Metanephros (tissue), 2 donors: ENCODE measurements around a stretch of chr2.

- RAMPAGE, long total RNA: no peak
Measured at GRCh38 chr2:133579200-133579681, 11.0 kb upstream of the NCKAP5 start.

DNA sequence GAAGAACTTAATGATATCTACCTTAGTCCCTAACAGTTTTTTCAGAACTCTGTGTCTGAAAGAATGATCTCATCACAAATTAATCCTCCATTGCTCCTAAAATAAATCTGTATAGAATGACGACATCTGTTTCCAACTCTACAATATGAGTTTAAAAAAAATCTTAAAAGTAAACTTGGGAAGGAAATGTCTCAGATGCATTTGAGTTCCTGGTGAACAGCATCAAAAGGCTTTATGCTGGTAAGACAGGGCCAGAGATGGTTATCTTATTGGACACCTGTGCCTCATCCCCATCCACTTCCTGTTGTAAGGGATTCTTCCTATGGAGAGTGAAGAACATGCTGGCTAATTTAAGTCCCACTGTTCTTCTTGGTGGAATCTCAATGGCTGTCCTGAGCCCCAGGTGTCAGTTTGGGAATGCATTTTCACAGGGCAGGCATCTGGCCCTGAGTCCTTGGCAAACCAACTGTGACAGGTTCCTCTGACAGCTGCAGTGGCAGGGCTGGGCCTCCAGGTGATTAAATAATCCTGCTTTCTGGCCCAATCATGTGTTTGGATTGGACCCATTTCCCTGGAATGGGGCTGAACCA lies 12.9 kb upstream of the NCKAP5 start:
- RAMPAGE, long total RNA: no peak

DNA sequence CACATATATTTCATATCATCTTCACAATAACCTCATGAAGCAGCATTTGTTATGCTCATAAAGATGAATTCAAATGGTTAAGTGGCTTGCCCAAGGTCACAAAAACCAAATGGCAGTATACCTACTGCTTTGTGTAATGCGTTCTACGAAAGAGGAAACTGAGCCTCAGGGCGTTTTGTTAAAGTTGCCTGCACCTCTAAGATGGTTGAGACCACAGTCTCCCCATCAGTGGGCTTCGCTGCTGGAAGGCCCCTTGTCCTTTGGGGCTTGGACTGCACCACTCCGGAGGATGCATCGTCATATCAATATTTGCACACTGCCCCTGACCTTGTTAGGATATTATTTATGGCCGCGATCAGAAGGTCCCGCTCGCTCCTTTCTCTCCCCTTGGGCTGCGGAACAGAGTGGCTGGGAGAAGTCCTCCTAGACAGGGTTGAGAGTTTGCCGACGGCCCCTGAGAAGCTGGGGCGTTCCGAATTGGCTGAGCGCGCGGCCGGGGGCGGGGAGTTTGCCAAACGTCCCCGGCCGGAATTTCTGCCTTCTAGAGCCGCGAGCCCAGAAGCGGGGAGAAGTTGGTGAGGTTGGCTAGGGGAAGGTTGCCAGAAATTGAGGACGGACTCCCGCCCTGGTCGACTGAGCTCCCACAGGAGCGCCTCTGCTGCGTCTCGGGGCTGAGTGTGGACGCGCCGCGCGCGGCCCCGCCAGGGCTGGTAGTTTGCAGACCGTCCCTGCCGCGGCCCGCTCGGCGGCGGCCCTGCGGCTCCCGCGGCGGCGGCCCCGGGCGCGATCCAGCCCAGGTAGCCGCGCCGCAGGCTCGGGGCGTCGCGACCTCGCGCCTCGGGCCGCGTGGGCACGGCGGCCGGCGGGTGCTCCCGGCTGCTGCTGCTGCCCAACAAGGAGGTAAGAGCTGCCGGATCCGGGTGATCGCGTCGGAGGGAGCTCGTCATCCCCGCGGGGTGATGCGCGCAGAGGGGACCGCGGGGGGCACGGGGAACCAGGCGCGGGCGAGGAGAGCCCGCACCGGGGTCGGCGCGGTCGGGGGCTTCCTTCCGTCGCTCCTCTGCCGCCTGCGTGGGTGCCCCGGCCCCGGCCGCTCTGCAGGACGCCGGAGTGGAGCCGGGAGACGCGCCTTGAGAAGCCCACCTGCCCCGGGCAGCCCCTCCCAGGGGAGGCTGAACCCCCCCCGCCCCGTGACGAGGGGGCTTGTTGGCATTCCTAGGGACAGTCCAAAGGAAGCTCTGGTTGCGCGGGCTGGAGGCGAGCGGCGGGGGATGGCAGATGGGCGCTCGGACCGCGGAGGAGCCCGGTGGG lies 134.0 kb upstream of the MGAT5 start:
- RAMPAGE, long total RNA: no peak

GRCh38 chr2:134181134-134181621 lies 72.7 kb upstream of the MGAT5 start:
- RAMPAGE, long total RNA: no peak

DNA sequence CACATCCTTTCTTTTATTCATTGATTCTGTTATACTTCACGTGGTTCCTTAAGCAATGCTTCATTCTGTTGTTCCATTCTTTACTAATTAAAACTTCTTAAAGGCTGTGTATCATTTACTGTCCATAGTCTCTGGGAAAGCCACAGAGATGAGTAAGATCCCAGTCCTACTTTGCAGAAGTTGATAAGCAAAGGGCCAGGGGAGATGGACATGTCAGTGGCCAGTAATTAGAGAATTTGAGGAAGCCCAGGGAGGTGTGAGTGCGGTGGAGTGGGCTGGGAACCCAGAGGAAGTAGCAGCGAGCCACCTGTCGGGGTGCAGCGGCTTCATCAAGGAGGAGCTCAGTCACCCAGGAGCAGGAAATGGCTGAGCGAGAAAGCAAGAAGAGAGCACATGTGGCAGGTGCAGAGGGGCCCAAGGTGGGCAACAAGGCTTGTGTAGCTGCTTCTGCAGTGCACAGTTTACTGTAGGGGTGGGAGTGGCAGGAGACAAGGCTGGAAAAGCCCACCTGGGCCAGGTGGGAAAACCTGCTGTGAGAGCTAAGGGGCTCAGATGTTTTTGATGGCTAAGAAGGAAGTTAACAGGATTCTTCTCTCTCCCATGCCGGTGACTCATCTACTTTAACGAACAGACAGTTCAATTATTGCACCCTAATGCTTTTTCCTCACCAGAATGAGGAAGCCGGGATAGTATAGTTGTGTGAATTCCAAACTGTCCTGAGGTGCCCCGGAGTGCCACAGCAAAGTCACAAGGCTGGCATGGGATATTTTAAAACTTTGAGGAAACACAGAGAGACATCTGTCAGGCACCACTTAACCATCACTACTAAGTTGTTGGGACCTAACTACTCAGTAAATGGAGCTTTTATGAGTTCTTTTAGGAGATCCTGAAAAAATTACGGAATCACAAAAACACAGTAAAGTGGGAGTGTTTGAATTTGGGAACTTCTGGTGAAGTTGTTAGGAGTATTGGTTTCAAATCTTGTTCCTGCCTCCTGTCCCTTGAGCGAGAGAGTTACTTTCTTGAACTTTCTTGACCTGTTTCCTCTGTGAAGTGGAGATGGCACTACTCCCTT lies 34.7 kb upstream of the MGAT5 start:
- RAMPAGE, long total RNA: no peak

GRCh38 chr2:134262432-134263332 lies 8.8 kb downstream of the MGAT5 start:
- RAMPAGE, long total RNA: no peak

DNA sequence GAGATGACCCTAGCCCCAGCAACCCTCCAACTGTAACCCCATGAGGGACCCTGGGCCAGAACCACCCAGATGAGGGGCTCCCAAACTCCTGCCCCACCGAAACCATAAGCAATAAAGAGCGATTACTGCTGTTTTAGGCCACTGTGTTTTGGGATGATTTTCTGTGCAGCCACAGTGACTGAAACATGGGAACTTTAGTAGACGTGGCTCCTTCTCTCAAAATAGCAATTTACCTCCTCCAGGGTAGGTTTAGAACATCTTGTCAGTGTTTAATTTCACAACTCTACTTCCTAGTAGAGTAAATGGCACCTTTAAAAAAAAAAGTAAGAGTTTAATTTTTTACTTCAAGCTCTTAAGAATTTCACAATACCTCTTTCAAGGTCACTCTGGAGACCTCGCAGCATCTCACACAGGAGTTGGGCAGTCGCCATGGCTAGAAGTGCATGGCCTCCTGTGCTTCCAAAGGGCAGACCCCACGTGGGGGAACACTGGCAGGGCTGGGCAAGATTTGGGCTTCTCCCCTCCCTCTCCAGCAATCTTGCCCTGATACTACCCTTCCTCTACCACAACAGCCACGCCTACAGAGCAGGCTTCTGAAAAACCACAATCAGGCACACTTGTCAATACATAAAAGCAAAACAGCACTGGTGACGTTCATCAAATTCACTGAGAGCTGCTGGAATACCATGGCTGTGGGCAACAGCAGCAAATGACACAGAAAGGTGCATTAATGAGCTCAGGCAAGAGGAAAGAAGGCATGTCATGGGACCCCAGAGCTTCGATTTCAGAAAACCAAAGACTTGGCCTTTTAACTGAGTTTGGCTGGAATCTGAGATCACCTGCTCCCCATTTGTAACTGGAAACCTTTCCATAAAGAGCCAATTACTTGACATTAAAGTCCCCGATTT lies 48.6 kb downstream of the TMEM163 start:
- RAMPAGE, long total RNA: no peak

DNA sequence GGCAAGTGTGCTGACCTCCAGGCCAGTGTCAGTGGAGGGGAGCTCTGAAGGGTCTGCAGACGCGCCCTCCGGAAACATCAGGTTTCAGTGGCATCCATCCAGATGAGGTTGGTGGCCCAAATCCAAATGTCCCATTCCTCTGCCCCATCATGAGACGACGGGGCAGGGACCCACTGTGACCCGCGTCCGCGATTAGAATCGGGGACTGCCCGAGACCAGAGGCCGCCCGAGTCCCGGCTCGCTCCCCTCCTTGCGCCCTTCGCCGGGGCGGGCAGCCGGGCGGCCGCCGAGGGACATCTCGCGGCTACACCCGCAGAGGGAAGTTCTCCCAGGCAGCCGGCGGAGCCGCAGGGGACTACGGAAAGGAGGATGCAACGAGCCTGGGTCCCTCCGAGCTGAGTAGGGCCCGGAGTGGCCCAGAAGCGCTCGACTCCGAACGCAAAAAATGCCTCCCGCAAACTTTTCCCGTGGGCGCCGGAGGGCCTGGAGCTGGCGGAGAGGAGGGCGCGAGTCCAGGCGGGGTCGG lies 763 bp downstream of the TMEM163 start:
- RAMPAGE, long total RNA: no peak

DNA sequence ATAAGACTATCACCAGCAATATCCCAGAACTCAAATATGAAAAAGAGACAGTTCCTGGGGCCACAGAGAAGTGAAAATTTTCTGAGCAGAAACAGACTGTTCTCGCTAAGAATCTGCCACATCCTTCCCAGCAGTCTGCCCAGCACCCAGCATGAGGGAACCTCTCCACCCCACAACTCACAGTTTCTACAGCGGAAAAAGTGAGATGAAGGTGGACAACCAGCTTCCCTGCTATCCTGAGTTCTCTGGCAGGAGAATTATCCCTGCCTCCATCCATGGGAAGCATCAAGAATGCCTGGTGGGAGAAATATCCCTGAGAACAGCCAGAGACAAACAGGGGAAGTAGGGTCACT lies 26.8 kb upstream of the TMEM163 start:
- RAMPAGE, long total RNA: no peak

GRCh38 chr2:134956176-134956637 lies 37.6 kb downstream of the CCNT2 start:
- RAMPAGE, long total RNA: no peak

DNA sequence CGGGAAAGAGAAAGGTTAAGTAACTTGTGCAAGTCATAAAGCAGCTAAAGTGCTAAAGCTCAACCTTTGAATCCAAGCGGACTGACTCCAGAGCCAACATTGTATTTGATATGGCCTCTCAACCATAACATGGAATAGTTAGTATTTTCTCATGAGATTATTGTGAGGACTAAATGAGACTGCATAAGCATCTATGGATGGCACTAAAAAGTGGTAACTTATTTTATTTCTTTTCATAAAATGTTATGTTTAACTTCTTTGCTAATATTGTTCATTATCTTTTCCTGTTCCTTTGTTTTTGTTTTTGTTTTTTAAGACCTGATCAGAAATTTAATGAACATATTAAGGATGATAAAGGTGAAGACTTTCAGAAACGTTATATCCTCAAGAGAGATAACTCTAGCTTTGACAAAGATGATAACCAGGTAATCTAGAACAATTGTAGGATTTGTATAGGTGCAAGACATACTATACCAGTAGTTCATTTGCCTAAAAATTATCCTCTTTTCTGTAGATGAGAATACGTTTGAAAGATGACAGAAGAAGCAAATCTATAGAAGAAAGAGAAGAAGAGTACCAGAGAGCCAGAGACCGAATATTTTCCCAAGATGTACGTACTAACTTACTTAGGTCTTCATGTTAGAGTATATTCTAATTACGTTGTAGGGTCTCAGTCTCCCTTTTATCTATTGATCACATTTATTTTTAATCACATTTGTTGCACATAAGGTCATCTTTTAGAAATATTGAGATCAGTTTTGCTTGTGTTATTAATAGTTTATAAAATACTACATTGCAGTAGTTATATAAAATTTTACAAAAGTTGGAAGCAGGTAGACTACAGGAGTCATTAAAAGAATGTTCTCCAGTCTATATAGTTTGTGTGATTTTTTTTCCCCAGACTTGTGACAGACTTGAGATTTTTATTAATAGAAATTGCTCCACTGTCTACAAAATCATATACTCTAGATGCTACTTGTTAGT lies 104.6 kb downstream of the R3HDM1 start:
- RAMPAGE, long total RNA: no peak

- RAMPAGE, long total RNA: no peak
Measured at GRCh38 chr2:135724216-135724840, 17.3 kb upstream of the UBXN4 start.

DNA sequence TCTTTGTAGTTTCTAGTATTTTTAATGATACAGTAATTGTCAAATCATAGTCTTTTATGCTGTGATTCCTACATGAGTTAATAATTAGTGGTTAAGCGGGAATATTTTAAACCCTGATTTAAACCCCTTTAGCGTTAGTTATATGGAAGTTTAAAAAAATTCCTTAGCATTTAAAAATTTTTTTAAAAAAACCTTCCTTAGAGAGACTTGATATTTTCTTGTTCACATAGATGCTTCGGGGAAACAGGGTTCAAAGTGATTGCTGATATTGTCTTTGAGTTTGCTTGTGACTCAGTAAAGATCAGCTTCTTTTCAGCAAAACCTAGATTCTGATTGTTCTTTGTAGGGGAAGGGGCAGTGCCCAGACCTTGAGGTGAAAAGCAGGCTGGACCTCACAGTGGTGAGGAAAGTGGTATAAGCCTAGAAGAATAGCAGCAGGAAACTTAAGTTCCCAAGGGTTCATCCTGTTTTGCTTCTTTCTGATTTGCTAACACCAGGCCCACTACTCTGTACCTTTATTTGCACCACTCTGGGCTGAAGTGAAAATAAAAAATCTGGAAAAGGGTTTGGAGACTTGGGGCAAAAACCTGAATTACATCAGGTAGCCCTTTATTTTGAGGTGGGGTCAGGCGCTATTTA lies 20.8 kb downstream of the UBXN4 start:
- RAMPAGE, long total RNA: no peak

GRCh38 chr2:136113088-136113999 lies 4.6 kb downstream of the CXCR4 start:
- RAMPAGE, long total RNA: no peak

GRCh38 chr2:136114249-136114898 lies 3.6 kb downstream of the CXCR4 start:
- RAMPAGE, long total RNA: no peak

- RAMPAGE, long total RNA: no peak
Measured at GRCh38 chr2:136128103-136128979, 10.4 kb upstream of the CXCR4 start.

DNA sequence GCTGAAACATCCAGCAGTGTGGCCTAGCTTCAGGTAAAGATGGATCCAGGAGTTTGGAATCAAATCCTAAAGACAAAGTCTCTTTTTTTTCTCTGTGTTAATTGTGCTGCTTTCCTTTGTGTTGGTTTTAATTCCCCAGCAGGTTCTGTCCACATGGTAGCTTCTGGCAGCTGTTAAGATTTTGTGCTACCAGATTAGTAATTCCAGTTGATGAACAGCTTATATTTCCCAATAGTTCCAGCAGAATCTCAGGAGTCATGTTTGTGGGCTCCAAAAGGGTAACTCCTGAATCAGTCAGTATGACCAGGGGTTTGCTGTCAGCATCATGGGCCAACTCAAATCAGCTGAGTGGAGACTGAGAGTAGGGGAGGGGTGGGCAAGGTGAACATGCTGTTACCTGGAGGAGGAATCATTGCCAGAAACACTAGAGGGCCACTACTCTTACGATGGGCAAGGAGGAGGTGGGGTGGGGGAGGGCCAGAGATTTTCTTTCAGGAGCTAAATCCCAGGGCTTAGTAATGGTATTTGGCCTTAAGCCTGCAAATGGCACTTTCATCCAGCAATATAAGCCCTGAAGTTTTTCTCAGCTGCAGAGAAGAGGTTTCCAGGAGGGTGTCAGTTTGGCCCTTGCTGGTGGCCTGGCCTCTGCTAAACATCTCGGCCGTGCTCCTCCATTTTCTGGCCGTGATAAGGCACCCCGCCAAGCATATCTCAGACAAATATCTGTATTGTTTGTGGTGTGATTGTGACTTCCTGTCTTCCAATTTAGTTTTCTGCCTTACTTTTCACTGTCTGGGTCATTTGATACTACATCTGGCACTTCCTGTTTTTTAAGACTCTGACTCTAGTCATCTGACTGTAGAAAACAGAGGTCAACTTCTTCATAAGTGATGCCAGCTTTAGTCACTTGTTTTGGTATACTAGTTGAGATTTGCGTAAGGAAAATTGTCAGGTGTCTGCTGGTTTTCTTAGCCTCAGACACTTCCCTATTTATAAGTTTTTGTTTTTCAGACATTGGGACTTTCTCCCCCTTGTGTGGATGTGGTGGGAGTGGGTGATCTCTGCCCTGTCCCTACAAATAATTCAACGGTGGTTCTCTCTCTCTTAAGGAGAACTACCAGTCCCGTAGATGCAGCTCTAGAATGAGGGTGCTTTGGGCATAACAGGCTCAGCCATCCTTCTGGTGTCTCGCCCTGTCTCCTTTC lies 120.6 kb upstream of the CXCR4 start:
- RAMPAGE, long total RNA: no peak

DNA sequence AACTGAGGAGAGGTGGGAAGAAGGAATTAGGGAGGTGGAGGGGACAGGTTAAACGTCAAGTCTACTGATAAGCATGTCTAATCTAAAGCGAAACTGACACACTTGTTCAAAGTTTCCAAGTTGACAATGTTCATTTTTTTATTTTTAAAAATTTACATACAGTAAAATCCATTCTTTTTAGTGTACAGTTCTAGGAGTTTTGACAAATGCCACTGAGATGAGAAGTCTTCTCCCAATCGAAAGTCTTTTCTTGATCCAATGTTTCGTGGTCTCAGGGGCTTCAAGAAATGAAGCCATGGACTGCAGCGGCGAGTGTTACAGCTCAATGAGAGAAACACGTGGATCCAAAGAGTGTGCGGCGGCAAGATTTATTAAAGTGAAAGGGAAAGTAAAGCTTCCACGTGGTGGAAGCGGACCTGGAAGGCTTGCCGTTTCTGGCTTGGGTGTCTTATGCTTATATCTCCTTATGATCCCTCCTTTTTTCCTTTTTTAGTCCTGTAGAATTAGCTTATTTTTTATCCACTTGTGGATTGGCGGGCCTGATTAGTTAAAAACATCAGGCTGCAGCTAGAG lies 11.9 kb upstream of the HNMT start:
- RAMPAGE, long total RNA: no peak

DNA sequence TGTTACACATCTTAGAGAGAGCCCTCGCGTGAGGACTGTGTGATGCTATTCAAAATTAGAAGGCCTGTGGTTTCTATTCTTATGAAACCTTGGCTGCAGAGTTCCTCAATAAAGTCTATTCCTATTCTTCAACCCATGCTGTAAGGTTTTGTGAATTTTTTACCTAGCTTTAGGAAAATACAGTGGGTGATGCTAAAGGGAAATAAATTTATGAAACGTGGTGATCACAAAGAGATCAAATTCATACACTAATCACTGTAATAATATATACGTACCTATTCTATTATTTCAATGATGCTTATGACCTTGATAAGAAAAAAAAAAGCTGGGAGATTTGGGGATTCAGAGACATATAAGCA lies 917.4 kb upstream of the NXPH2 start:
- RAMPAGE, long total RNA: no peak

DNA sequence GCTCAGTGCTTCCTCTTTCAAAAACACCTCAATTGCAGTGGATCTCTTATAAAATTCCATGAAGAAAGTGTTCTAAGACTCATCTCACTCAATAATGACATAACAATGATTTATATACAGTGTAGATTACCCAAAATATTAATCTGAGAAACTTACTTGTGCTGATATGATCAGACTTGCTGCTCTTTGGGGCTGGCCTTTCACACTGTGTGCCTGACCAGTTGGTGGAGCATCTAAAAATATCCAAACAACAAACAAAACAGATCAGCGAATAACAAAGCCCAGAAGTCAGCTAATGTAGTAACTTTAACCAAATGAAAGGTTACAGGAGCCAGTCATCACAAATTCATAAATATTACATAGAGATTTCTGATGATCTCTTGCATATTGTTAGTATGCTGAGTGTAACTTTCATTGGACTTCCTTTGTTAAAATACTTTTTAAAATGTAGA lies 1466.8 kb upstream of the NXPH2 start:
- RAMPAGE, long total RNA: no peak